ENCODE results near the genes HNRNPCL4 and PRAMEF18.

GRCh38 chr1:13165434-13165952, at the start of gene HNRNPCL4:
Gene HNRNPCL4, minus strand, starts transcription at chr1:13165631.
- RAMPAGE, long total RNA = no peak
- RRBS = no CpG with 5 or more reads among the region's 11 CpGs

DNA sequence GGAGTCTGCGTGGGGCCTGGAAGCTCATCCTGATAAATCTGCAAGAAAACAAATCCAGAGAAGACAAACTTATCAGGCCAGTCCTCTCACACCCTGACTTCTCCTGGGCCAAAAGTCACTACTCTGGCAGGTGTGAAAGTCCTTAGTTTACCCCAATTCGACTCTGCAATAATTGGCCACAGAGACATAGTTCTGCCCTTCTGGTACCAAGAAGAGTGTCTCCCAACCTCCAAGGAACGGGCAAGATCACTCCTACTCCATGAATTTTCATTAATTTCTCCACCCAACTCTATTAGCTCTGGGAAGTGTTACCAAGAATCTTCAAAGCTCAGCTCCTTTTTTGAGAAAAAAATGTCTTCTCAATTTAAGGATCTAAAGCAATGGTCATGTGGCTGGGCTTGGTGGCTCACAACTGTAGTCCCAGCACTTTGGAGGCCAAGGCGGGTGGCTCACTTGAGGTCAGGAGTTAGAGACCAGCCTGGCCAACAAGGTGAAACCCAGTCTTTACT, at the start of gene PRAMEF18:
Gene PRAMEF18, minus strand, starts transcription at position 76 of the 509 bp plus-strand sequence.
- RAMPAGE, long total RNA = no peak
- RRBS = no CpG with 5 or more reads among the region's 4 CpGs

DNA sequence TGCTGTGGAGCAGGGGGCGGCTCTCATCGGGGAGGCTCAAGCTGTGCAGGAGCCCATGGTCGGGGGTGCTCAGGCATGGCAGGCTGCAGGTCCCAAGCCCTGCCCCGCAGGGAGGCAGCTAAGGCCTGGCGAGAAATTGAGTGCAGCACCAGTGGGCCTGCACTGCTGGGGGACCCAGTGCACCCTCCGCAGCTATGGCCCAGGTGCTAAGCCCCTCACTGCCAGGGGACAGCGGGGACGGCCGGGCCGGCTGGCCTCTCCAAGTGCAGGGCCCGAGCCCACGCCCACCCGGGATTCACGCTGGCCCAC, 23.6 kb downstream of the PRAMEF20 start:
- RAMPAGE, long total RNA = no peak
- RRBS = no CpG with 5 or more reads among the region's 14 CpGs

DNA sequence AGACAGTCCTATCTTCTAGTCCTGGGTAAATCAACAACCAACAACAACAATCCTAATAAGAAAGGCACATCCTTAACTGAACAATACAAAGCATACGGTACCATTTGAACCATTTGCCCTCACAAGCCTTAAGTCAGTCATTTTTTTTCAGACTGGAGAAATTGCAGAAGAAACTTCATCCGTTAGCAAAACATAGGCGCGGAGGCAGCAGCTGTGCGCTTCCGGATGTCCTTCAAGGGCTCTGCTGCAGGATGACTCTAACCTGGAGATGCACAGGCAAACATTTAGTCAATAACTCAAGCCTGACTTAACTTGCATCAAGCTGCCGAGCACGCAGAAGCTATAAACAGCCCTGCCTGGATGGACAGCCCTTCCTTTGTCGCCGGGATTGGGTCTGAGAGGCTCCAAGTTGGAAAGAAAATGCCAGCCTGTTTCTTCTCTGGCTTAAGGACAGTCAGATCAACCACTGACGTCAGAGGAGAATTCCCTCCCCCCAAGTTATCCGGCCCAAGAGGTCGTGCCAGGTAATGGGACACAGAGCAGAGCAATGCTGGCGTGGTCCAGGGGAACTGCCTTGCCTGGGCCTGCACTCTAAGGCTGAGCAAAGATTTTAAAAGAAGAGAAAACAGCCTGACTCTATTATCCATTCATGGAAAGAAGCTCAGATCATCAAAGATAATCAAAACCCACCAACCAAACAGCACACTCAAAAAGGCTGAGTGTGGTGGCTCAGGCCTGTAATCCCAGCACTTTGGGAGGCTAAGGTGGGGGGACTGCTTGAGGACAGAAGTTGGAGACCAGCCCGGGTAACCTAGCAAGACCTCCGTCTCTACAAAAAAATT, 27.1 kb upstream of the LRRC38 start:
- RAMPAGE, long total RNA = no peak
- RRBS = no CpG with 5 or more reads among the region's 16 CpGs

GRCh38 chr1:13730701-13731528, 30.9 kb downstream of the PRDM2 start:
- RAMPAGE, long total RNA = no peak
- RRBS = no CpG with 5 or more reads among the region's 12 CpGs

DNA sequence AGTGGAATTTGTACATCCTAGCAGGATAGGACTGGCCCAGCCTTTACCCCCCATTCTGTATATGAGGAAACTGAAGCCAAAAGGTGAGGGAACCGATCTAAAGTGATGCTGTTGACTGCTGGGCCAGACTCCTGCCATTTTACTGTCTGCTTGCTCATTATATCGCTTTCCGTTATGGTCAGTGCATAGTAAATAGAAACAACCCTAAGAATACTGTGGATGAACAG, 31.9 kb downstream of the PRDM2 start:
- RAMPAGE, long total RNA = no peak
- RRBS = no CpG with 5 or more reads among the region's 3 CpGs

DNA sequence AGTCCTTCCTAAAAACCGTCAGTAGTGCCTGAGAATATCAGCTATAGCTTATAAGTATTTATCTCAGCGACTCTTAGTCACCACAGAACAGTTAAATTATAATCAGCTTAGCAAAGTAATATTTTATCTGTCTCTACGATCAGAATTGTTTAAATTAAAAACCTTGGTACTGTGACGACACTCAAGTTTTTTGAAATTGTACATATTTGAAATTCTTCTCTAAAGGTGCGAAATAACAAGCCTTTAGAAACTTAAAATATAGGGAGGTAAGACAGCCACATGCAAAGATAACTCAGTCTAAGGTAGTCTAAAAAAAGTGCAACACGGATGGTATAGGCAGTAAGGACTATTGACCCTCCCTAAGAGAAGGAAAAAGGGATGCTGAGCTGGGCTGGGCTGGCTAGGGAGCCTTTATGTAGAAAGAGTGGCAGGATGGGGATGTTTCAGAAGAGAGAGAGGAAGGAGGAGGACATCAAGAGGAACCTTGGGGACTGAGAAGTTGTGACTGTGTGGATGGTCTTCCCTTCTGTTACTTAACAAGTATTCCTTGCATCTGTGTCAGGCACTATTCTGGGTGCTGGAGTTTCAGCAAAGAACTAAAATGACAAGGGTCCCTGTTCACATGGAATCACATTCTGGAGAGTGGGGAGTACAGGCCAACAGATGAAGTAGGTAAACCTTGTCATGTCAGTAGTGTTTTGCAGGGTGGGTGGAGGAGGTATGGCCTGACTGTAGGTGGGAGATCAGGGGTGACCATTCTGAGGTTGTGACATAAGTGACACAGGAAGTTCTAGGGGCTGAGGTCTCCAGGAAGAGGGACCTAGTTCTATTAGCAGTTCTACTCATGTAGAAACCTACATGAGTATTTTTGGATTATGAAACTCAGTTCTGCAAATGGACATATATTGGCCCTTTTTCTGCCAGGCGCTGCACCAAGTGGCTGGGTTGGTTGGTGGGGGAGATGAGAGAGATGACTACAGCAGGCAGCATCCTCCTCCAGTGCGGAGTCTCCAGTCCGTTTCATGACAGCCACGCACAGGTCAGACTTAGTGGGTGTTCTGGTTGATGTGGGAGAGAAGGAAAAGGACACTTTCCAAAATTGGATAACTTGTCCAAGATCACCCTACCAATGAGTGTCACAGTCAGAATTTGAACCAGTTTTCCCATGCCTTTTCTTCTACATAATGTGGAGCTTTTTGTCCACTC, 53.7 kb downstream of the PRDM2 start:
- RAMPAGE, long total RNA = no peak
- RRBS = no CpG with 5 or more reads among the region's 10 CpGs

DNA sequence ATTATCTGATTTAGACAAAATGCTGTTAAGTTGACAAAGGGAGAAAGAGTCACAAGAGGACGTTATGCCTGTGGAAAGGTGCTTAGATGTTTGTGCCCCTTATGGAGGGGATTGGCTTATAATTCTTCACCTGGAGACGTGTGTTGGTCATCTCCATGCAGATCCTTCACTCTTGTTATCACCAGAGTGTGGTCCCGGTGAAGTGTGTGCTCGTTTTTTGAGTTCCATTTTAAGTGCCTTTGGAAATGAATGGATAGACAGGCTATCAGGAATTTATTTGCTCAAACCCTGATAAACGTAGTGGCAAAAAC, 71.1 kb downstream of the PRDM2 start:
- RAMPAGE, long total RNA = no peak
- RRBS = no CpG with 5 or more reads among the region's 5 CpGs

DNA sequence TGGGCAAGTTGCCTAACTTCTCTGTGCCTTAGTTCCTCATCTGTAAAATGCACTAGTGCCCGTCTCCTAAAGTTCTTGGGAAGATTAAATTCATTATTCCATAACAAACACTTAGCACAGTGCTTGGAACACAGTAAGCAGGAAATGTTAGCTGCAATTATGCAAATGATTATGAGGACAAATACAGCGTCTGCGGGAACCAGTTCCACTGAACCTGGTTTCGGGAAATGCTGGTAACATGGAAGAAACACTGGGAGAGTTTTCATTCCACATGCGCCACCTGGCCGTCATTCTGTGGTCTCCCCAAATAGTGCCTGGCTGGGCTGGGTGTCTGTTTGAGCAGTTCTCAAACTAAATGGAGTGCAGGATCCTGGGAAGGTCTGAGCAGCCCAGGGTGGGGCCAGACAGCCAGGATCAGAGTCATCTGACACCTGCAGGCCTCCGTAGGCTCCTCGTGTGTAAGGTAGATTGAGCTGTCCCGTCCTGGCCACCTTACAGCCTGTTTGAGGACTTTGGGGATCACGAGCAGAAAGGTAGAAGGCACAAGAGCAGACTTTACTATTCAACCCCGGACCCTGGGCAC, 101.7 kb downstream of the PRDM2 start:
- RAMPAGE, long total RNA = no peak
- RRBS = no CpG with 5 or more reads among the region's 11 CpGs

DNA sequence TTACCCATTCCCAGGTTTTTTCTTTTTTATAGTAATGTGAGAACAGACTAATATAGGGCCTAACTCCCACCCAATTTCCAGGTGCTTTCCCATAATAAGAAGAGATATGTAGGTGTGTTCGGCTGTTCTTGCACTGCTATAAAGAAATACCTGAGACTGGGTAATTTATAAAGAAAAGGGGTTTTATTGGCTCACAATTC, 210.6 kb downstream of the PRDM2 start:
- RAMPAGE, long total RNA = no peak
- RRBS = no CpG with 5 or more reads among the region's 1 CpG

DNA sequence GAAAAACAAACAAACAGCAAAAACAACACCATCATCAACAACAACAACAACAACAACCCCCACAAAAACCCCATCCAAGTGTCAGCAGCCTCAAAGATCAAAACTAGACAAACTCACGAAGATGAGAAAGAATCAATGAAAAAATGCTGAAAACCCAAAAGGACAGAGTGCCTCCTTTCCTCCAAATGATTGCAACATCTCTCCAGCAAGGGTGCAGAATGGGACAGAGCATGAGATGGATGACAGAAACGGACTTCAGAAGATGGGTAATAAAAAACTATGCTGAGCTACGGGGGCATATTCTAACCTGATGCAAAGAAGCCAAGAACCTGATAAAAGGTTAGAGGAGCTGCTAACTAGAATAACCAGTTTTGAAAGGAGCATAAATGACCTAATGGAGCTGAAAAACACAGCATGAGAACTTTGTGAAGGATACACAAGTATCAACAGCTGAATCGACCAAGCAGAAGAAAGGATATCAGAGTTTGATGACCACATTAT, 297.2 kb downstream of the PRDM2 start:
- RAMPAGE, long total RNA = no peak
- RRBS = no CpG with 5 or more reads among the region's 4 CpGs

DNA sequence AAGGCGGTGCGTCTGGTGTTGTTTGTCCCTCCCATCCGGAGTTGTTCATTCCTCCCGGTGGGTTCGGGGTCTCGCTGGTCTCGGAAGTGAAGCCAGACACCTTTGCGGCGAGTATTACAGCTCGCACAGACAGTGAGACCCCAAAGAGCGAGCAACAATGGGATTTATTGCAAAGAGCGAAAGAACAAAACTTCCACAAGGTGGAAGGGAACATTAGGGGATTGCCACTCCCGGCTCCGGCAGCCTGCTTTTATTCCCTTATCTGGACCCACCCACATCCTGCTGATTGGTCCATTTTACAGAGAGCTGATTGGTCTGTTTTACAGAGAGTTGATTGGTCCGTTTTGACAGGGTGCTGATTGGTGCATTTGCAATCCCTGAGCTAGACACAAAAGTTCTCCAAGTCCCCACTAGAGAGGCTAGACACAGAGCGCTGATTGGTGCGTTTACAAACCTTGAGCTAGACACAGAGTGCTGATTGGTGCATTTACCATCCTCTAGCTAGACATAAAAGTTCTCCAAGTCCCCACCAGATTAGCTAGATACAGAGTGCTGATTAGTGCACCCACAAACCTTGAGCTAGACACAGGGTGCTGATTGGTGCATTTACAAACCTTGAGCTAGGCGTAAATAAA, 178.6 kb upstream of the KAZN start:
- RAMPAGE, long total RNA = no peak
- RRBS = no CpG with 5 or more reads among the region's 18 CpGs

DNA sequence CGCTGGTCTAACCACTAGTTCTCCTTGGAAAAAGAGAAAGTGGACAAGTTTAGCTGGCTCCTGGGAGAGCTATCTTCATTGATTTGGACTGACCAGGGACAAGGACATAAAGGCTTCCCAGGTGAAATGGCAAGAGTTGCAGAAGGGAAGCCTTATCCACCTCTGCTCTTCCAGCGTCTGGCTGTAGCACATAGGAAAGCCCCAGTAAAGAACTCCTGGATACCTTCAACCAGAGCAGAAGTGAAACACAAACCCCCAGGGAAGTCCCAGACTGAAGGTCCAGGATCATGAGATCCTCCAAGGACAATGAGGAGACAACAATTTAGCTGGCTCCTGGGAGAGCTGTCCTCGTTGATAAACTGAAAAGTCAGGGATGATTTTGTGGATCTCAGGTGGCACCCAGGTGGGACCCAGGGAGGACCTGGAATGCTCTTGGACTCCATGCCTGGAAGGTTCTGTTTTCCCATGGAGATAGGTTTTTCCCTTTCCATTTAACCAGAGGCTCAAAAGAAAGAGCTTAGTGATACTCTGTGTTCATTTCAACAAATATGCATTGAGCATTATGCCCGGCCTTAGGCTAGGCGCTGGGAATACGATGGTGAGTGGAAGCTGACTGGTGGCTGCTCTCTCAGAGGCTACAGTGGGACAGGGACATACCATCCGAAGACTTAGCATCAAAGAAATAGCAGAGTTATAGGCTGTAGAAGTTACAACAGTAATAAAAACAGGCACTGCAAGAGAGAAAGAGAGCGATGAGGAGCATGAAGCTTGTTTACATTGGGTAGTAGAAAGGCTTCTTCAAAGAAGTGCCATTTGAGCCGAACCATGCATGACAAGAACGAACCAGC, 100.6 kb downstream of the KAZN start:
- RAMPAGE, long total RNA = no peak
- RRBS = no CpG with 5 or more reads among the region's 10 CpGs

DNA sequence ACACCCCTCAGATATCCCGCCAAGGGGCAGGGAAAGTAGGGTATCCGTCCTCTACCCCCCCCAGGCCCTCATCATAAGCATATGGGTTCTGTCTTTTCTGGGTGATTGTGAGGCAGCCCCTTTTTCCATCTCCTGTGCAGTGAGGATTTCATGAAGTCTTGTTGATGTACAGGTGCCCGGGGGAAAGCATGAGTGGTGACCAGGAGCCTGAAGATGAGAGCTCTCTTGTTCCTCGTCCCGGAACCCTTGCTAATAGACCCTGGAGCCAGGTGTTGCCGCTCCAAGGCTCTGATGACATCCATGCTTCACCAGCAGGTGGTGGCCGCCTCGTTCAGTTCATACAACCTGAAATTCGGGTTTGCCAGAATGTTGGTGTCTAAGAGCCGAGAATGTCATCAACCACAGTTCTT, 235.0 kb downstream of the KAZN start:
- RAMPAGE, long total RNA = no peak
- RRBS = 96% methylated on average over 3 of the region's 10 CpGs

DNA sequence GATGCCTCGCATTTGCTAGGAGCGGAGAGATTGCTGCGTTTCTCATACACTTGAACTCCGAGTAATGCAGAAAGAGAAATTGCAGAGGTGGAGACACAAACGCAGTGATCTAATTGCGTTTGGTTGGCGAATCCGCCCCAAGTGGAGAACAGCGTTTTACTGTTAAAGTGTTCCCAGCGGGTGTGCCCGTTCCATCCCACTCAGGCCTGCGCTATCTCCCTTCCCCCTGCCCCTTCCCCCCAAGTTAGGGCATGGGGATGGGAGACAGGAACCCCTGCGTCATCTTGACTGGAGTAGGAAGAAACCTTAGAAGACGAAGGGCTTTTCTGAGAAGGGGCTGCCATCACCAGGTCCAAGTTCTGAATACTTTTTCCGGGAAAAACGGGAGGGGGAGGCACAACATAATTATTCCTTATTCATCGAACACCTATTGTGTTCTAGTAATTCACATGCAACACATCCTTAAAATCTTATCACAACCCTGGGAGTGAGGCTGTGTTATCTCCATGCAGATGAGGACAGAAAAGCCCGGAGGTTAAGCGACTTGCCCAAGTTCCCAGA, 228.5 kb upstream of the TMEM51 start:
- RAMPAGE, long total RNA = no peak
- RRBS = no CpG with 5 or more reads among the region's 19 CpGs

- RAMPAGE, long total RNA = no peak
- RRBS = no CpG with 5 or more reads among the region's 13 CpGs
Measured at GRCh38 chr1:15023598-15024359, 129.8 kb upstream of the TMEM51 start.

GRCh38 chr1:15152124-15153333, 1.0 kb upstream of the TMEM51 start:
- RAMPAGE, long total RNA = no peak
- RRBS = 1% methylated on average over 16 of the region's 73 CpGs

- RAMPAGE, long total RNA = no peak
- RRBS = no CpG with 5 or more reads among the region's 11 CpGs
Measured at GRCh38 chr1:15170933-15171403, 17.4 kb downstream of the TMEM51 start.

DNA sequence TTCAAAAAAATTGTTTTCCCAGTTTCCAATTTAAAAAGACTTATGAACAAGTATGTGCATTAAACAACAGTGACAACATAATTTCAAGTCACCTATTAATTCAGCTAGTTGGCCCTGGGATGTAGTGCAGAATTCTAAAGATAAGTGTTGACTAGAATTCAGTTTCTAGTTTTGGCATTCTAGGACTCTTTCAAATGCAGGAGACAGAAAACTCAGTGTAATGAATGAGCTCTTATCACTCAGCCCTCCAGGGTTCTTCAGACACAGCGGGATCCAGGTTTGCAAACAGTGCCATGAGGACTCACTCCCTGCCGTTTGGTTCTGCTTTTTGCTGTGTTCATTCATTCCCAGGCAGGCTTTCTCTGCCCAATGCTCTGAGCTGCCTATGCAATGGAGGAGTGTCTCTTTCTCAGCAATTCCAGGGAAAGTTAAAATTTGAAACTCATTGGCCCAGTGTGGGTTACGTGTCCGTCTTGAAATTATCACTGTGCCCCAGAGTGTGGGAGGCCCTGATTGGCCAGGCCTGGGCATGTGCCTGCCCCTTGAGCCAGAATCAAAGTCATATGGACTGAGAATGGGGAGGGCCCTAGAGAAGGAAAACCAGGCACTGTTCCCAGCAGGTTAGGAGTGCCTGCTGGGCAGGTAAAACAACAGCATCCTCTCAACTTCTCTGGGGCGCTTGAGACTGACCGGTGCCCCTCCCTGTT, 43.3 kb downstream of the TMEM51 start:
- RAMPAGE, long total RNA = no peak
- RRBS = 100% methylated on average over 1 of the region's 6 CpGs

DNA sequence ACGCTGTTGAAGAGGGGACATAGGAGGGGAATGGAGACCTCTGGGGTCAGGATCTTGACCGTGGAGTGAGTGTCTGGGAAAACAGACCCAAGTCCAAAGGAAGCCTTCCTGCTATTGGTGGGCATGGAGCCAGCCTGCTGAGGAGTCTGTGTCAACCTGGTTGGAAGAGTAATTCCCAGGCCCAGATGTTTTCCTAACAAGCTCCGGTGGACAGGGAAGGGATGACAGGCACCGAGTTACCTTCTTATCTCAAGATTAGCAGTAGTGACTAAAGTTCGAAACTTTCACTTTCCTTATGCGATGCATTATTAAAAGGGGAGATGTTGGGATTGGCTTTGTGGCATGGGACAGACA, 25.9 kb upstream of the FHAD1 start:
- RAMPAGE, long total RNA = no peak
- RRBS = no CpG with 5 or more reads among the region's 6 CpGs

All from epithelial cell of alveolus of lung (primary cell).